ENCODE data around the genes EPHA7 and PRDM13.

DNA sequence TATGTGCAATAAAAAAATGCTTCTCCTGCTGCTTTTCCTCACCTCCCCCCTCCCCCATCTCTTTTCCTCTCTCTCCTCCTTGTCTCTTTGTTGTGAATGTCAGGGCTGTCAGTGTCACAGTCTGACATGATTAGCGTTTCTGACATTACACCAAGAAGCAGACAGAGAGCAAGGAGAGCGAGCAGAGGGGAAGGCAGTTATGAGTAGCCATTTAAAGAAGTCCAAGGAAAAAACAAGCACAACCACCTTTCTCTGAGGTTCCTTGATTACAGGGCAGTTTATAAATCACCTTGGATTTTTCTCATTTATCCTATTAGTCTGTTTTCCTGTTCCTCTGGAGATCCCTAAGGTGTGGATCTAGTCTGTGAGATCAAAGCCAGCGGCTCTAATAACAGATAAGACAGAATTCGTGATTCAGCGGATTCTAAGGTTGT, 101.5 kb downstream of the BACH2 start:
- PRO-cap = no peak

DNA sequence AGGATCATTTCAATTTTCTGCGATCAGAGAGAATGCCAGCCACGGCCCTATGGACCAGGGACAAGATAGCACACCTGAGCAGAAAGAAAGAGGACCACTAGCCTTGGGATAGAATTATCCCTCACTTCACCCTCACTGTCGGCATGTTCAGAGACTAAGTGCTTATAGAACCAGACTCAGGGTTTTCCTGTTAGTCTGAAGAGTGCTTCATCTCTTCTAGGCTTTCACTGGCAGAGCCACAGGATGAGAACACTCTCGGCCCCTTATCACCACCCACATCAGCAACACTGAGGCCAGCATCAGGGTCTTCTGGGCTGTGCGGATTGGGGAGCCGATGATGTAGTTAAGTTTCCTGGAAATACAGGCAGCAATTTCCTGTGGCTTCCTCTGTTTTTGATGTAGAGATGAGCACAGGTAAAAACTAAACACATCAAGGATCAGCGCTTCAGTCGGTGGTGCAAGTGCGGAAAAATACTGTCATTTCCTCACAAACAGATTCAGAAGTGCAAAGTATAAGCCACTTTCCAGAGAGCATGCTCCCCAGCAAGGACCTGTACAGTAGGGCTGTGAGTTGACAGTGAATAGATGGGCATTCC, 62.7 kb downstream of the BACH2 start:
- PRO-cap = no peak

- PRO-cap = no peak
Measured at GRCh38 chr6:90350685-90351143, 54.1 kb upstream of the BACH2 start.

GRCh38 chr6:90356112-90356576, 59.5 kb upstream of the BACH2 start:
- PRO-cap = no peak

DNA sequence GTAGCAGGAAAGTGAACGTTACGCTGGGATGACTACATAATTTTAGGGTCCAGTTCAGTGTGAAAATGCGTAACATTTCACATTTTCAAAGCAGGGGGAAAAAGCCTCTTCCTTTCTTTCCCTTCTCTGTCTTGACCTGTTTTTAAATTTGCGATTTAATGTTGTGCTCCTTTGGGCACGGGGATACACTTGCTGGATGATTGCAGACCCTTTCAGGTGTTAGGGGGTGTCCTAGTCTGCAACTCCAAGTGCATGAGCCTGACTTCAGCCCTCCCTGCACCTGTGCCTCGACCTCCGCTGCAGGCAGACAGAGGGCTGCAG, 249.6 kb upstream of the MAP3K7 start:
- PRO-cap = no peak

- PRO-cap = no peak
Measured at GRCh38 chr6:92723514-92724129, 695.7 kb downstream of the EPHA7 start.

GRCh38 chr6:93418518-93419227, 686 bp downstream of the EPHA7 start:
- PRO-cap = no peak

GRCh38 chr6:93419228-93419709, at the start of gene EPHA7:
TSS of gene EPHA7 (minus strand) at chr6:93419559.
- PRO-cap = bidirectional peak, plus-strand start at chr6:93419821, minus-strand start at chr6:93419552

GRCh38 chr6:95576316-95576638, 1.1 kb upstream of the MANEA start:
- PRO-cap = no peak

- PRO-cap = no peak
Measured at GRCh38 chr6:96186675-96186944, 170.8 kb downstream of the FUT9 start.

- PRO-cap = no peak
Measured at GRCh38 chr6:96520073-96520933, 1.3 kb upstream of the UFL1 start.

GRCh38 chr6:96575326-96575643, 12.4 kb downstream of the FHL5 start:
- PRO-cap = no peak

DNA sequence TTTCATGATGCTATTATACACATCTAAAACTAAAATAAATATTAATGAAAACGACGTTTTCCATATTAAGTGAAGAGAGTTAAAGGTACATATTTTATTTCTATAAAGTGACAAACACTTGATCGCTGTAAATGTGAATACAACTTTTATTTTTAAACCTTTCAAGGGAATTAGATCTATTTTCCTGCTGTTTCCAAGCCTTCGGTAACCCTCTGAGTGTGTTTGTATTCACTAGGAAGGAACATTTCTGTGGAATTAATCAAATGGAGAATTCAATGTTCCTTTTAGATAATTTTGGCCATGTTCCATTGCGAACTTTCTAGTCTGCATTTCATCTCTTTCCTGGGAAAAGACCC, 38.7 kb downstream of the FHL5 start:
- PRO-cap = no peak

DNA sequence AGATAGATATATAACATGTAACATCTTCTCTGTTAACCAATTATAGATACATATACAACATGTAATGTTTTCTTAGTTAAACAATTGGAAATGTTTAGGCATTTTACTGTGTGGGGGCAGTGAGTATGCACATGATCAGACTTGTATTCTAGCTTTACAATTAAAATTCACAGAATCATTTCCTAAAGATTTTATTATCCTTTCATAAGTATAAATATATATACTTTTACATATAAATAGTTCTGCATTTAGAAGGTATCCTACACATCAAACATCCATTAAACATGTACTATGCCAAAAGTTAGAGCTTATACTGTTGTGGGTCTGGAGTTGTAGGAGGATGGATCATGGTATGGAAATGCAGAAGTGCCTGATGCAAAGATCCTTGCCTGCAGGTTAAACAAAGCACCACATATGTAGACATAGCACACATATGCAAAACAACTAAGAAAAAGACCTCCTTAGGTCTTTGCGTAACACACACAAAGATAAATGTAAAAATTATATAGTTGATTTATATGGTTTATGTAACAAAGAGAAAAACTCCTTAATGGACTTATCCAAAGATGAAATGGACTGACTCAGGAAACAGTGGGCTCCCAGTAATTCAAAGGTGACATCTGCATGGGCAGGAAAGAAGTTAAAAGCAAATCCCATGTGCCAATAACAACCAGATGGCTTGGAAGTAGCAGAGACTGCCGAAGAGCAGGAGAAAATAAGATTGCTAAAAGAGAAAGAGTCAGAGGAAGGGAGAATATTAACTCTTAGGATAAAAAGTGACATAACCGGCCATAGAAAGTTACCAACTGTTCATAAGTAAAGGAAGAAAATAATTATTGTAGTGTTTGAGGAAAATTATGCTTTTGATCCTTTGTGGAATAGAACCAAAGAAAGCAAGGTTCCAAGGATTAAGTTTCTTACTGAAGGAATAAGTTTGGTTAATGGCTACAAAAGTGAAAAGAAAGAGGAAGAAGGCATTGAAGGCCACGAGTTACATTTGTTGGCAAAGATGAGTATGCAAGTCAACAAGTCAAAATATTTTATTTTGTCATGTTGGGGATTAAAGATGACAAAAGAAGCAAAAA, 55.1 kb downstream of the FHL5 start:
- PRO-cap = no peak

DNA sequence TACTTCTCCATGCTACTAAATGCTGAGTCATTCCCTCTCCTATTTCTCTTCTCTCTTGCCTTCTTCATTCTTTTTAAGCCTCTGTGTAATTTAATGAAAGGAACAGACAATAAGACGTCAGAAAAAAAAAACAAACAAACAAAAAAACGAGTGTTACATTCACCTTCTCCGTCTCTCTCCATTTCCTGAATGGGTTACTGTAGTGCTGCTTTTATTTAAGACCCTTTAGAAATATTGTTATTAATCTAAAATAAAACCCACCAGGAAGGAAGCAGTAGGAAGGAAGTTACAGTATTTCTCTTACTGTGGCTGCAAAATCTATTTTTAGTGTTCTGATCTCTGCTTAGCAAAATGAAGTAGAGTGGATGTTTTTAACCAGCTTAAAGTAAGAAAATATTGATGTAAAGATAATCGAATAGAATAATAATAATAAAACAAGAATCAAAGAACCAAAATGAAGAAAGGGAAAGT, 918 bp upstream of the NDUFAF4 start:
- PRO-cap = no peak

- PRO-cap = no peak
Measured at GRCh38 chr6:98836888-98837436, 2.6 kb downstream of the POU3F2 start.

GRCh38 chr6:99350448-99350877, 989 bp upstream of the FAXC start:
- PRO-cap = no peak

GRCh38 chr6:99405810-99406361, 11.9 kb upstream of the COQ3 start:
- PRO-cap = no peak

DNA sequence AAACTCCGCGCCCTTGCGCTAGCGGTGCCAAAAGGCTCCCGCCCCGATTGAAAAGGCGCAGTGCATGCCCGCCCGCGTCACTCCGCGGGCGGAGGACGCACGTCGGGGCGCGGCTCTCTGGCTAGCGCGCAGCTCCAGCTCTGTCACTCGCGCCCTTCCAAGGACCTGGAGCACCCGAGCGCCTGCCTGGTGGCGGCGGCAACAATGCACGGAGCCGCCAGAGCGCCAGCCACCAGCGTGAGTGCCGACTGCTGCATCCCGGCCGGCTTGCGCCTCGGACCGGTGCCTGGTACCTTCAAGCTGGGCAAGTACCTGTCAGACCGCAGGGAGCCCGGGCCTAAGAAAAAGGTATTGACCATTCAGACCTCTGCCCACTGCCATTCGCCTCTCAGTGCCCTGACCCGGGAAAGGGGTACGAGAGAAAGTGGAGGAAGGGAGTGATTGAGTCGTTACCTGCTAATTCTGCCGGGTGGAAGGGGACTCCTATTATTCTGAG, at the start of gene PRDM13:
Gene PRDM13 (plus strand): TSS at position 3 of the 496 bp plus-strand sequence.
- PRO-cap = no peak

DNA sequence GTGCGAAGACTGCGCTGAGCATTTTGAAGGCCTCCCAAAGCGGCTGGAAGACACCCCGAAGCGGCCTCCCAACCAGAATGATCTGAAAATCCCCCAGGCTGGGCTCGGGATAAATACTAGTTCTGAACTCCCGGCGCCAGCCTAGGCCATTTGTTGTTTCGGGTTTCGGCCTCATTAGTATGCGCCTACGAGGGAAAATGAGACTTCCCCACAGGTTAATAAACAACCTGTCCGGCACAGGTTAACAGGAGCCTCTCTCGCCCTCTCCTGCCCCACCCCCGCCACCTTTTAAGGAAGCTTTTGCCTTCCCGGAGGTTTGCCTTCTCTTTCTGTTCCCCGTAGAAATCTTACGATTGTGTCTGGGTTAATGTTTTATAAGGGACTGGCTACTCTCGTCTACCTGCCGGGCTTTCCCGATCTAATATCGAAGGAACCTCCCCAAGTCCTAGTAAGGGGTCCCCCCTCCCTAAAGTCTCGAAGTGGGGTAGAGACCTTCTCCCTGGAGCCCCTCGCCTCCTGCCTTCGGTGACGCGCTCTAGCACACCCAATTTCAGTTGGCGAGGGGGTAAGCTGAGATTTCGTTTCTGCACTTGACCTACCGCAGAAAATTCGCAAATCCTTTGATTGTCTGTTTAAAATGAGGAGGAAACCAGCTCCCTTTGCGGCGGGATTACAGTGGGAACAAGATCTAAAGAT, 8.8 kb downstream of the SIM1 start:
- PRO-cap = no peak

Measured in tibial artery (tissue), 1 donor.